ENCODE data around the genes LRRC14B, EXOC3 and ZDHHC11.

DNA sequence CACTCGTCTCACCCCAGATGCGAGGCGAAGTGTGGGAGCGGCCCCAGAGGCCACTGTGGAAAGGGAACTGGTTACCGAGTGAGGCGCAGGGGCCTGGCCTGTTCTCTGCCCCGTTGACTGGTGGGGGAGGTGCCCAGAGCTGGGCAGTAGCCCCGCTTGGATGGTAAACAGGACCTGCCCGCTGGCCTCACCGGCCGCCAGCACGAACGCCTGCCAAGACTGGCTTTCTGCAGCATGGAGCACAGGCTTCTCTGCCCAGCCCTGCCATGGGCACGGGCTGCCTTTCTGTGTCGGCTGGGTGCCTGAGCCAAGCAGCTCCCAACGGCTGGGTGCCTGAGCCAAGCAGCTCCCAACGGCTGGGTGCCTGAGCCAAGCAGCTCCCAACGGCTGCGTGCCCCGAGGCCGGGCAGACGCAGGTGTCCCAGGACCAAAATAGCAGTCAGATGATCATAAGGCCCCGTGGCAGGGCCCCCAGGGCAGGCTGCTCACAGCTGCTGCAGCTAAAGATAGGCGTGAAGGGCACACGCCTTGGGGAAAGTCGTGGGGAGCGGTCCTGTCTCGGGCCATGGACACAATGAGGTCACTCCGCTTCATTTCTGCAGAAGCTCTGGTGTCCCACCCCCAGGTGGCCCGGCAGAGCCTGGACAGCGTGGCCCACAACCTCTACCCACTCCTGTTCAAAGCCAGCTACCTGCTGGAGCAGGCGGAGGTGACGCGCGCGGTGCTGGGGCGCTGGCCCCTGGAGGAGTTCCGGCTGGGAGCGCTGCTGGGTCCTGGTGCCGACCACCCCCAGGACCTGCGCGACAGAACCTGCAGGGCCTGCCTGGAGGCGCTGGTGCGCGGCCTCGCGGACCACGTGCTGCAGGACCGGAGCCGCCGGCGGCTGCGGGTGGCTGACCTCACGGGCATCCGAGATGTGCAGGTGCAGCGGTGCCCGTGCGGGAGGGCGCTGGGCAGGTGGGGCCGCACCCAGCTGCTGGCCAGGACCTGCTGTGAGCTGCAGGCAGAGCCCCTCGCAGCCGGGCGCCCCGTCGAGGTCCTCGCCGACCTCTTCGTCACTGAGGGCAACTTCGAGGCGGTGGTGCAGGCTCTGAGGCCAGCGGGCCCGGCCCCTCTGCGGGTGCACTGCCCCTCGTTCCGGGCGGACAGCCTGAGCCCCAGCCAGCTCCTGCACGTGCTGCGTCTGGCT lies at the start of gene LRRC14B:
LRRC14B (plus strand) TSS at position 522 of the 1,189 bp plus-strand sequence.
- CAGE, long polyA plus RNA: no peak
- RRBS: 57% methylated on average over 18 of the region's 78 CpGs

DNA sequence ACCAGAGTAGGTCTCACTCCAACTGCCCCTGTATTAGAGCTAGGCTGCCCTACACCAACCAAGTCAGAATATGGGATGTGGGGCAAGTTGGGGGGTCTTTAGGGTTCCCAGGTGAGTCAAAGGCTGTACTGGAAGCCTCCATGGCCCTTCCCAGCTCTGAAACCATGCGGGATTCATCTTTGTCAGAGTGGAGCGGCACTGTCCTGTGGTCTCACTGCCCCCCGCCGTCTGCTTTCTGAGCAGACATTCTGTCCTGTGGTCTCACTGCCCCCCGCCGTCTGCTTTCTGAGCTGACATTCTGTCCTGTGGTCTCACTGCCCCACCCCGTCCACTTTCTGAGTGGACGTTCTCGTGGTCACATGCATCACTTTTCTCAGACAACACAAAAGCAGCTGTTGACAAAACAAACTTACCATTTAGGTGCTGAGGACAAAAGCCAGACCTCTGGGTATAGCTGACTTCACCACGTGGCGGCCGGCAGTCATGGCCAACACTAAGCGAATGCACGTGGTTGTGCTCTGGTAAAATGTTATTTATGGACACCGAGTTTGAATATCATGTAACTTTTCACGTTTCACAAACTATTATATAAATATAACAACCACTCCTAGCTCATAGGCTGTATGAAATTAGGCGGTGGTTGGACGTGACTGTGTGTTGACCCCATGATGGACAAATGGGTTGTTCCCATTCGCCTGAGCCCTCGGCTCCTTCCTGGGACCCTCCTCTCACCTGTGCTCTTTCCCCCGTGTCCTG lies 2.8 kb downstream of the LRRC14B start:
- CAGE, long polyA plus RNA: no peak
- RRBS: no CpG with 5 or more reads among the region's 21 CpGs

- CAGE, long polyA plus RNA: no peak
- RRBS: no CpG with 5 or more reads among the region's 20 CpGs
These were observed 5.7 kb downstream of the LRRC14B start for GRCh38 chr5:196998-197465.

GRCh38 chr5:235098-235578 lies 17.0 kb downstream of the SDHA start:
- CAGE, long polyA plus RNA: no peak
- RRBS: no CpG with 5 or more reads among the region's 17 CpGs

DNA sequence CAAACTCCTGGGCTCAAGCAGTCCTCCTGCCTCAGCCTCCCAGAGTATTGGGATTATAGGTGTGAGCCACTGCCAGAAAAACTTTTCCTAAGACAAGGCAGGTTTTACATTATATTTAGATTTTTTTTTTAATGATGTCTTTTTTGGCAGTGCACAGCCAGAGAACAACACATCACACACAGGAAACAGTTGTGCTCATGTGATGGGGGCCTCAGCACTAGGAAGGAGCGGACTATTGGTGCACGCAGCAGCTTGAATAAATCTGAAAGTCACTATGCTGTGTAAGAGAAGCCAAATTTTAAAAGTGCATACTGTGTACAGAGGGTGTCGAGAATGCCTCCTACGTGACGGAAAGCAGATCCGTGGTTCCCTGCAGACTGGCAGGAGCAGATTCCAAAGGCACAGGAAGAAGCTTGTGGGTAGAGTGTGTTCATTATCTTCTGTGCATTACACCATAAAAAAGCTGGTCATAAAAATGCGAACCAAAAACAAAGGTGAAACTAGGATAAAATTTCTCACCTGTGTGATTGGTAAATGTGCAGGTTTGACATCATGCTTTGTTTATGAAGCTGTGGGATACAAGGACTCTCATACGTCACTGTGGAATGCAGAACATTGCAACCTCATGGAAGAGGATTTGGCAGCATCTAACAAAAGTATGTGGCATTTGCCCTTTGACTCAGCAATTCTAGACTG lies 8.1 kb upstream of the PDCD6 start:
- CAGE, long polyA plus RNA: no peak
- RRBS: no CpG with 5 or more reads among the region's 8 CpGs

GRCh38 chr5:279597-279939 lies 8.1 kb downstream of the PDCD6 start:
- CAGE, long polyA plus RNA: no peak
- RRBS: no CpG with 5 or more reads among the region's 7 CpGs

DNA sequence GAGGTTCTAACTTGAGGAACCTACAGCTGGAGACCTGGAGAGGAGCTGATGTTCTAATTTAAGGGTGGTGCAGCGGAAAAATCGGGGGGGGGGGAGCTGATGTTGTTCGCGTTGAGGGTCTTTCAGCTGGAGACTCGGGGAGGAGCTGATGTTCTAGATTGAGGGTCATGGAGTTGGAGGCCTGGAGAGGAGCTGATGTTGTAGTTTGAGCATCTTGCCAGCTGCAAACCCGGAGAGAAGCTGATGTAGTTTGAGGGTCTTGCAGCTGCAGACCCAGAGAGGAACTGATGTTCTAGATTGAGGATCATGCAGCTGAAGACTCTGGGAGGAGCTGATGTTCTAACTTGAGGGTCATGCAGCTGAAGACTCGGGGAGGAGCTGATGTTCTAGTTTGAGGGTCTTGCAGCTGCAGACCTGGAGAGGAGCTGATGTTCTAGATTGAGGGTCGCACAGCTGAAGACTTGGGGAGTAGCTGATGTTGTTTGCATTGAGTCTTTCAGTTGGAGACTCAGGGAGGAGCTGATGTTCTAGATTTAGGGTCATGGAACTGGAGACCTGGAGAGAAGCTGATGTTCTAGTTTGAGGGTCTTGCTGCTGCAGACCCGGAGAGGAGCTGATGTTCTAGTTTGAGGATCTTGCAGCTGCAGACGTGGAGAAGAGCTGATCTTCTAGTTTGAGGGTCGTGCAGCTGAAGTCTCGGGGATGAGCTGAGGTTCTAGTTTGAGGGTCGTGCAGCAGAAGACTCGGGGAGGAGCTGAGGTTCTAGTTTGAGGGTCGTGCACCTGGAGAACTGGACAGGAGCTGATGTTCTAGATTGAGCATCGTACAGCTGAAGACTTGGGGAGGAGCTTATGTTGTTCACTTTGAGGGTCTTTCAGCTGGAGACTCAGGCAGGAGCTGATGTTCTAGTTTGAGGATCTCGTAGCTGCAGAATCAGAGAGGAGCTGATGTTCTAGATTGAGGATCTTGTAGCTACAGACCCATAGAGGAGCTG lies 11.0 kb downstream of the PDCD6 start:
- CAGE, long polyA plus RNA: no peak
- RRBS: no CpG with 5 or more reads among the region's 17 CpGs

GRCh38 chr5:399624-400735 lies 43.0 kb upstream of the EXOC3 start:
- CAGE, long polyA plus RNA: no peak
- RRBS: under 1% methylated on average over 8 of the region's 51 CpGs

DNA sequence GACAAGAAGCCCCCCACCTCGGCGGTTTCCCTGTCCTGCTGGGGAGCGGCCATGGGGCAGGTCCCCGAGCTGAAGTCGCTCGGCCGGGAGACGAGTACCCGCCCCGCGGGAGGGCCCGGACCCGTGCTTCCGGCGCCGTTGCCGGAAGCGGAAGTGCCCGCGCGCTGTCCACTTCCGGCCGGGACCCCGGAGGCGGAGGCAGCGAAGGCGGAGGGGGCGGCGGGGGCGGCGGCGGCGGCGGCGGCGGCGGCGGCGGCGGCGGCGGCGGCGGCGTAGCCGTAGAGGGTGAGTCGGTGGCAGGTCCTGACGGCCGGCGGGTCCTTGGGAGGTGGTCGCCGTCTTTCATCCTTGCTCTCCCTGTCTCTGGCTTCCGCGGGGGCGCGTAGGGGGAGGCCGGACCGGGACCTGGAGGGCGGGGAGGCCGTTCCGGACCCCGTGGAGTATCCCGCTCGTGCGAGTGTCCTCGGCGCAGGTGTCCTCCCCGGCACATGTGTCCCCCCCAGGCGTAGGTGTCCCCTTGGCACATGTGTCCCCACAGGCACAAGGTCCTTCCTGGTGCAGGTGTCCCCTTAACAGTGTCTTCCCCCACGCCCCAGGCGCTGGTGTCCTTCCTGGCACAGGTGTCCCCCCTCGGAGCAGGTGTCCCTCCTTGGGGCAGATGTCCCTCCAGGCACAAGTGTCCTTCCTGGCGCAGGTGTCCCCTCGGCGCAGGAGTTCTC lies at the start of gene EXOC3:
EXOC3 (plus strand) TSS at position 171 of the 719 bp plus-strand sequence.
- CAGE, long polyA plus RNA: no peak
- RRBS: under 1% methylated on average over 26 of the region's 75 CpGs

- CAGE, long polyA plus RNA: no peak
- RRBS: no CpG with 5 or more reads among the region's 25 CpGs
These were observed 4.4 kb downstream of the EXOC3 start for GRCh38 chr5:447228-447992.

GRCh38 chr5:477027-477582 lies 34.1 kb downstream of the EXOC3 start:
- CAGE, long polyA plus RNA: no peak
- RRBS: 76% methylated on average over 4 of the region's 23 CpGs

DNA sequence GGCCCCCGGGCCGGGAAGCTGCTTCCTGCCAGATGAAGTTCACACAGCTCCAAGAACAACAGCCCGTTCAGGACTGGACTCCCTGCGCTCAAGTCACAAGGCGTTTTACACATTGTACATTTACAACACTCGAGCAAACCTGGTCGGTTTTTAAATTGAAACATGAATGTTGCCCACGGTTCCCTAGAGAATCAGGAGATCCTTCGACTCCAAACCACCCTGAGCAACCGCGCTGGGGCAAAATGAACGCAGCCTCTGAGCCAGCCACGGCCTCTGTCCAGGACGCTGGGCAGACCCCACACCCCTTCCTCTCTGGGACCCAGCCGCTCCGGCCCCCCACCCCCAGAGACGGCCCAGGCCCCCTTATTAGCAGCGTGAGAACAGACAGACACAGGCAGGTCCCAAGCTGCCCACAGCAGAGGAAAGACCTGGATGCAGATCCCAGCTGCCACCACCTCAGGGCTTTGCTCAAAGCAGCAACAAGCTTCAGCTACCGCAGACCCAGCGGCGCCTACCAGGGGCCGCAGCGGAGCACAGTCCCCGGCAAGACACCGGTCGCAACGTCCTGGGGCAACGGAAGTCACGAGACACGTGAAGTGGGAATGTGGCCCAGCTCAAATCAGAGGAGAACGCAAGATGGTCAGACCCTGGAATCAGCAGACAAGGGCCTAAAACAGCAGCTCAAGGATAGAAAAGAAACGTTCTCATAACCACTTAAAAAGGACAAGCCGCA lies 22.1 kb downstream of the SLC9A3 start:
- CAGE, long polyA plus RNA: no peak
- RRBS: no CpG with 5 or more reads among the region's 33 CpGs

- CAGE, long polyA plus RNA: no peak
- RRBS: no CpG with 5 or more reads among the region's 3 CpGs
These were observed 840 bp downstream of the CEP72 start for GRCh38 chr5:613019-613341.

DNA sequence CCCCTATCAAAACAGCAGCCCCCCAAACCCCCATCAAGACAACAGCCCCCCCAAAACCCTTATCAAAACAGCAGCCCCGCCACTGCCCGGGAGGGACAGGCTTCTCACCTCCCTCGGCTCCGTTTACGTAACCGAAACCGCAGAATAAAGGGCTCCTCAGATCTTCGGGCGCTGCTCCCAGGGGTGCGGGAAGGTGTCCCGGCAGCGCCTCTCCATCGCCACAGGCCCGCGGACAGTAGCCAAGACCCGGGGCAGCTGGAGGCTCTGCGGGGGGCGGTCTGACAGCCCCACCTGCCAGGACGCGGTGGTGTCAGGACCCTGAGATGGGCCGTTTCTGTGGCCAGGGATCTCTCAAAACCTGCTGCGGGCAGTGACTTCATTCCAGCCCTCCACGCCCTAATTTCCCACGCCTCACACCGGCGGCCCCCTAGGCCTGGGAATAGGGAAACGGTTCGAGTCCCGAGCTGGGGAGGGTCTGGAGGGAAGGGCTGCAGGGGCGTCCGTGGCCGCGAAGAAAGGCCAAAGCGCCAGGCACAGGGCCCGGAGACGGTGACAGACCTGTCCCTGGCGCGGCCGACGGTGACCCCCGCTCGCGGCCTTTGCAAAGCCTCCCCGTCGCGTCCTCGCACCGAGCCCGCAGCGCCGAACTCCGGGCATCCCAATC lies 567 bp downstream of the TPPP start:
- CAGE, long polyA plus RNA: no peak
- RRBS: no CpG with 5 or more reads among the region's 52 CpGs

- CAGE, long polyA plus RNA: no peak
- RRBS: no CpG with 5 or more reads among the region's 8 CpGs
These were observed 24.0 kb upstream of the TPPP start for GRCh38 chr5:717179-717602.

GRCh38 chr5:751301-751676 lies 33.2 kb downstream of the ZDHHC11B start:
- CAGE, long polyA plus RNA: no peak
- RRBS: no CpG with 5 or more reads among the region's 16 CpGs

- CAGE, long polyA plus RNA: no peak
- RRBS: no CpG with 5 or more reads among the region's 10 CpGs
These were observed 14.9 kb downstream of the ZDHHC11 start for GRCh38 chr5:835848-836410.

- CAGE, long polyA plus RNA: no peak
- RRBS: 14% methylated on average over 3 of the region's 30 CpGs
These were observed at the start of gene ZDHHC11 for GRCh38 chr5:850486-851053. TSS of gene ZDHHC11 (minus strand) at chr5:850986.

DNA sequence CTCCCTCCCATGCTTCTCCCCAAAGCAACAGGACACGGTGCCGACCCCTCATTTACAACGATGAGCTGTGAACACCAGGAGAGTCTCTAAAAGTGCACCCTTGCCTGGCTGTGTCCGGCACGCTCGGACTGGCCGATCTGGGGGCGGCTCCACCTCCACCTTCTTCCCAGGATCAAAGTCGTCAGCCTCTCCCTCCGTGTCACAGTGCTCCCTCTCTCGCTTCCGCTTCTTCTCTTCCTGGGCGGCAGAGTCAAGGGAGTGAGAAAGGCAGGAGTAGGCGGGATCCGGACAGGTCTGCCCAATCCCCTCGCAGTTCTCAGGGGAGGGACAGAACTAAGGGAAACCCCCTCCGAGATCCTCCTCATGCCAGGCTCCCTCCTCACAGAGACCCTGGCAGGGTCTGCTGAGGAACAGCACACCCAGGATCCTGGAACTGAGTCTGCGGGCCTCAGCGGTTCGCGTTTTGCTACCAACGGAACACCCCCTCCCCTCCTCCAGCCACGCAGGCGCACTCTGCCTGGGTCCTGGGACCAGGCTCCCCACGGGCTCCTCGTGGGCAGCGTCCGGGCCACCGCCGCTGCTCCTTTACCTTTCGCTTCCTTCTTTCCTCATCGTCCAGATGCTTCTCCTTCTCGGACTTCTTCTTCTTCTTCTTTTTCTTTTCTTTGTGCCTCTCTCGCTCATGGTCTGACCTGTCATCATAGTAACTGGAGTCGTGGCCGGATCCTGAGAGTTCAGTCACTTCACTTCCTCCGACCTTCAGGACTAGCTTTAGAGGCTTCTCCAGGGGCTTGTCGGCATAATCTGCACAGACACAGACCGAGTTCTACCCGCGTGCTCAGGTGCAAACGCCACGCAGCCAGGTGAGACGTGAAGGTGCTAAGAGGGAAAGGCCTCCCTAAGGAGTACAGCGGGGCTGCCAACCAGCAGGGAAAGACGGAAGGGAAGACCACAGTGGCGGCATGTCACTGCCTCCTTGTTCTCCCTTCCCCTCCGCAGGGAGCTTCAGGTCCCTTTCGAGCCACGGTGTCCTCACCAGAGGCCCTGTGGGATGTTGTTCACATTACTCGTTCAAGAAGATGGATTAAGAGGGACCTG lies 1.2 kb downstream of the BRD9 start:
- CAGE, long polyA plus RNA: no peak
- RRBS: no CpG with 5 or more reads among the region's 51 CpGs

DNA sequence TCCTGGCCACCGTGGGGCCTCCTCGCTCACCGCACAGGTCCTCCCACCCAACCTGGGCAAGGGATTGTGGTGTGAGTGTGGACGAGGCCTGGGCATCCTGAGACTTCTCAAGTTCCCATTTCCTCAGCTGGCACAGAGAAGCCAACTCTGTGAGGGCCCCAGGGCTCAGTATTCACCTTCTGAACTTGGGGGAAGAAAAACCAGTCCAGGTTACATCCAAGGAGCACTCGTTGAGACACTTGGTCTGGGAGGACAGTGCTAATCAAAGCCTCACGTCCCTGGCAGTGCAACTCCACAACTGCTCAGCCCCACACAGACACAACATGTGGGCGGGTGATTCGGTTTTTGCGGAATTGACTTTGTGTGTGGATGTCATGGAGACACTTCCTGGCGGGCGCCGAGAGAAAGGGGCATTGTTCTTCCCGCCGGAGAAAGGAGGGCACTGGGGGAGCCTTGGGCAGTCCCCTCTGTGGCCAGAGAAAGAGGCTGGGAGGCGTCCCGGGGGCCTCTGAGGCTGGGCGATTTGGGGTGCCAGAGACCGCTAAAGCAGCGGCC lies 28.5 kb upstream of the NKD2 start:
- CAGE, long polyA plus RNA: no peak
- RRBS: 5% methylated on average over 3 of the region's 19 CpGs